Neural crest cell (in vitro differentiated cells): ENCODE measurements around the gene ABAT.

- PRO-cap: bidirectional peak, plus-strand start at chr16:8674621, minus-strand start at chr16:8674370
Measured at GRCh38 chr16:8673855-8674969, at the start of gene ABAT. TSS of gene ABAT (plus strand) at chr16:8674617.

DNA sequence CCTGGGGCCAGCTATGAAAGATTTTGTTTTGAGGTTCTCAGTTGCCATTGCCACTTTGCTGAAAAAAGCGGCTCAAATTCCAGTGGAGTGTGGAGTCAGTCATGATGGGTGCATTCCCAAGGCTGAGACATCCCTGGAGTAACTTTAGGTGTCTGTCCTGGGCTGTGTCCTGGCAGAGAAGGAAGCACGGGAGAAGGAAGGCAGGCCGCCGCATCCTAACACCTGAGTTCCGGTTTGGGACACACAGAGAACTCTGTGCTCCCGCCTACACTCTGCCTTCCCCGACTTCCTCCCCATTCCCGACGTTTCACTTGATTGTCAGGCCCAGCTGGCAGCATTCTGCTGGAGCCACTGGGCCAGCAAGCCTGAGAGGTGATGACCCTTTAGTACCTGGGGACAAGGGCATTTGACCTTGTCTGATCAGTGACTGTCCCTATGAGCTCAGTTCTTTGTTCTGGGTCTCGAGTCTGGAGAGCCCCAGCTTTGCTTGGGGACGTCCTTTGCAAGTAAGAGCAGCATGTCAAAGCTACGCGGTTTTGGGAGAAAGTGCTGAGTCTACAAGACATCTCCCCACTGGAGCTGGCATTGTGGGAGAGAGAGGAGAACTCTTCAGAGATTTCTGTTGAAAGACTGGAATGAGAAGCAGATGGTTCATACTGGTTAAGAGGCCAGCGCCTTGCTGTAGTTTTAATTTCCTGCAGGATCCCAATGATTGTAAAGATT lies 20.4 kb downstream of the ABAT start:
- PRO-cap: no peak

GRCh38 chr16:8713447-8714013 lies 39.1 kb downstream of the ABAT start:
- PRO-cap: no peak

GRCh38 chr16:8842084-8842470 lies 26.7 kb downstream of the CARHSP1 start:
- PRO-cap: no peak

GRCh38 chr16:8849767-8851088 lies 18.6 kb downstream of the CARHSP1 start:
- PRO-cap: no peak

DNA sequence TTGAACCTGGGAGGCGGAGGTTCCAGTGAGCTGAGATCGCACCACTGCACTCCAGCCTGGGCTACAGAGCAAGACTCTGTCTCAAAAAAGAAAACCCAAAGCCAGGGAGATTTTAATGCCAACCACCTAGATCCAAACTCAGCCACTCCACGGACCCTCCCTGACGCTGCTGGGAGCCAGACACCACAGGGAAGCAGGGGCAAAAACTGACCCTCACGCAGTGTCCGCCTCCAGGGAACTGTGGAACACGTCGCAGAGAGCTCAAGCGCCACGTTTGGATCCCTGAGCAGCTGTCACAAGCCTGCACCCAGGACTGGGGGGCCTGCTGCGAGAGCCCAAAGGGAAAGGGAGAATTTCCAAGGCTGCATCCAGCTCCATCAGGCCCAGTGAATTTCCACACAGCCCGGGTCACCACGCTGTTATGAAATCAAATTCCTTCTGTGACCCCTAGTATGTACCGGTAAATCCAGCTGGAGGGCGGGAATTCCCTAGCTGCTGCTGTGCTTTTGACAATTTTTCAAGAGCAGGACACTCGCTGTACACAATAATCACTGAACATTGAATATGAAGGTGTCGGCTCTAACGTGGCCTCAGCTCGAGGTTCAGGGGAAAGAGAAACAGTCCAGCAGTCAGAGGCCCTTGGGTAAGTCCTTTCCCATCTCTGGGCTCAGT lies 8.8 kb downstream of the CARHSP1 start:
- PRO-cap: no peak

GRCh38 chr16:8861206-8862102 lies 7.4 kb downstream of the CARHSP1 start:
- PRO-cap: no peak

- PRO-cap: no peak
Measured at GRCh38 chr16:8864150-8865002, 4.4 kb downstream of the CARHSP1 start.

- PRO-cap: bidirectional peak, plus-strand start at chr16:8866823, minus-strand start at chr16:8866628
Measured at GRCh38 chr16:8865989-8867046, 2.5 kb downstream of the CARHSP1 start.

DNA sequence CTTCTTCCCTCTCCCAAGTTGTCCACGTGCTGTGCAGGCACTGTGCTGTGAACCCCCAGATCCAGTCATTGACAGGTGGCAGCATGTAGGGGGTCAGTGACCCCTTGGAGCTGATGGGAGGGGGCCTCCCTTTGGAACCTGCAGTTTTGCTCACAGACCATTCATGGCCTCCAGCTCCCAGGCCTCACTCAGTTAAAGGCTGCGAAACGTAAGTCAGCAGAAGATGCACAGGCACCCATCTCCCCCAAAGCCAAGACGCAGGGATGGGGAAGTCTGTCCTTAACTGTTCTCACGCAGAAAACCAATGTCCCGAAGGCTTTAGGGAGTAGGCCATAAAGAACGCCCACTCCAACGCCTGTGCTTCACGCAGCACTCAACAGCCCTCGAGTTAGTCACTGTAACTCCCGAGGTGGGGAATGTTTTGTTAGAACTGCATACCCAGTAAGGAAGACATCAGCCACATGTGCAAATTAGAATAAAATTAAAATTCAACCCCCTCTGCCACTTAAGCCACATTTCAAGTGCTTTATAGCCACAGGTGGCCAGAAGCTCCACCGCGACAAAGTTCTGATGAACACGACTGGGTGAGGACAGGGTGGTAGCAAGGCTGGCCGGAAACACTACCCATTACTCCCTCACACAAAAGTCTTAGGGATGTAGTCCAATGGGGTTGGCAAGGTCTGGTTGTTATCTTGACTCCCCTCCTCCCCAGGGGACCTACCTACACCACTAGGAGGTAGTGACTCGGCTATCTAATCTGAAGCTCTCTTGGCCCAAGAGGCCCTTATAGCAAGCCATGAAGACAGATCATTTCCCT lies 8.1 kb downstream of the LITAFD start:
- PRO-cap: no peak

GRCh38 chr16:8903743-8904118 lies 21.6 kb downstream of the LITAFD start:
- PRO-cap: no peak

GRCh38 chr16:8904928-8905822 lies 23.0 kb downstream of the LITAFD start:
- PRO-cap: no peak

DNA sequence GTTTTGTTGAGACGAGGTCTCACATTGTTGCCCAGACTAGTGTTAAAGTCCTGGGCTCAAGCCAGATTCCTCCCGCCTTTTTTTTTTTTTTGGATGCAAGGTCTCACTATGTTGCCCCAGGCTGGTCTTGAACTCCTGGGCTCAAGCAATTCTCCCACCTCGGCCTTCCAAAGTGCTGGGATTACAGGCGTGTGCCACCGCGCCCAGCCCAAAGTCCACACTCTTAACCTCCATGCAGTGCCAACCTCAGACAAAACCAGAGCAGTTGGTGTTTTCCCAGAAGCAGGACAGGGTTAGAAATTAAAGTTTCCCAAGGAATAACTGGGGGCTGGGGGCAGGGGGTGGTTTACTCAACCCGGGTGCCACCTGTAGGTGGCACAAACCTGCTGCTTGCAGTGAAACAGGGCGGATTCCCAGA lies 25.4 kb upstream of the USP7 start:
- PRO-cap: no peak

GRCh38 chr16:8989597-8989827 lies 25.8 kb upstream of the USP7 start:
- PRO-cap: no peak

GRCh38 chr16:9078999-9079420 lies 12.4 kb upstream of the HAPSTR1 start:
- PRO-cap: no peak

GRCh38 chr16:9090985-9091414 lies 444 bp upstream of the HAPSTR1 start:
- PRO-cap: bidirectional peak, plus-strand start at chr16:9091153, minus-strand start at chr16:9091199

GRCh38 chr16:9111695-9113162 lies 20.8 kb downstream of the HAPSTR1 start:
- PRO-cap: no peak

- PRO-cap: no peak
Measured at GRCh38 chr16:9116508-9117493, 25.4 kb downstream of the HAPSTR1 start.

- PRO-cap: no peak
Measured at GRCh38 chr16:9302225-9302603, 210.8 kb downstream of the HAPSTR1 start.

DNA sequence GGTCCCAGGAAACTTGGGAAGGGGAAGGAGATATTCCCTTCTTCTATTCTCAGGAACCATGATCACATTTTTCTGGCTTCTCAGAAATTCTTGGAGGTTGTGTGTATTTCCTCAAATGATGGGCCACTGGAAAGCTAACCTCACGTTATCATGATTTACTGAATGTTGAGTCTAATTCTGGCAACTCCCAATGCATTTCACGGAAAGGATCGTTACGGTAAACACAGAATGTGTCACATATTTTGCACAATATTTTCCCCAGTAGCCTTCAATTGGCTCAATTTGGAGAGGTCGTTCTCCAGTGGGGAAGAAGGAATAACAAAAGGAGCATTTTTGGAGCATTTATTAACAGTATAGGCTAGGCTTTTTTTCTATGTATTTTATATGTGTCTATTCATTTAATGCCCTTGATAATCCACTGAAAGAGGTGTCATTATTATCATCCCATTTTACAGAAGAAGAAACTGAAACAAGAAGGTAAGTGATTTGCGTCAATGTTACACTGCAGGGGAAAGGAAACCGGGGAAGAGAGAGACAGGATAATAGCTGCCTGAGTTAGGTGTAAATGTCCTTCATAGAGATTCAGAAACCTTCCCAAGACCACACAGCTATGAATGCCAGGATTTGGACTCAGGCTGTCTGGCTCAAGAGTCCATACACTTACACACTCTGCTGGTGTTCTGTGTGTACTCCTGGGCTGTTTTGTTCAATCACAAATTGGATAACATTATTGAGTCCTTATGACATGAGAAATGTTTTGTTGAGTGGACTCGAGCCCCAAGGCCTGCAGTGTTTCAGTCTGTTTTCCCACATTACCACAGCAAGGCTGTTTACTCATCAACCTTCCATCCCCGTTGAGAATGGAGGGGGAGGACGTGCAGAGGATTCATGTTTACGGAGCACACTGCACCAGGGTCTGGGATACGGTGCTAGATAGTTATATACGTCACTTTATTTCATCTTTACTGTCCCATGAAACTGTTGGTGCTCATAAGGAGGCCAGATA lies 450.6 kb downstream of the HAPSTR1 start:
- PRO-cap: no peak